Umbilical cord (tissue), 2 donors: ENCODE measurements around the genes TMPRSS12, CSRNP2 and POU6F1.

DNA sequence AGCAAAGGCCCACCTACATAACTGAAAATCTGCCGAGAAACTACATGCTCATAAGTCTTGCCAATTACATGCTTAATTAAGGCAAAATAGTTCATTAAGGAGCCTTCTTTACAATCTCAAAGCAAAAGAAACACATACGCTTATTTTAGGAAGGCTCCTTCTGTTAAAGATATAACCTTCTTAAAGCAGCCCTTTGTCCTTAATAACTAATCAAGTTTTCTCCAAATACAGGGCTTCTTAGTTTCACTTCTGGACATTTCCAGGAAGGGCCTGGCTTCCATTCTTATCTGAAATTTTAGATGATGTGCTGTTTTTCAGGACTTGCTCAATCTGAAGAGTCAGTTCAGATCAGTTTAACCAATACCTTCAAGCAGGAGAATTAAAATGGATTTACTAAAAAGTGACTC, 11.5 kb downstream of the LIMA1 start:
- RAMPAGE, long total RNA = no peak

- RAMPAGE, long total RNA = no peak
Observed at GRCh38 chr12:50456352-50456947, 48.3 kb upstream of the DIP2B start.

- RAMPAGE, long total RNA = no peak
Observed at GRCh38 chr12:50527027-50527482, 22.3 kb downstream of the DIP2B start.

DNA sequence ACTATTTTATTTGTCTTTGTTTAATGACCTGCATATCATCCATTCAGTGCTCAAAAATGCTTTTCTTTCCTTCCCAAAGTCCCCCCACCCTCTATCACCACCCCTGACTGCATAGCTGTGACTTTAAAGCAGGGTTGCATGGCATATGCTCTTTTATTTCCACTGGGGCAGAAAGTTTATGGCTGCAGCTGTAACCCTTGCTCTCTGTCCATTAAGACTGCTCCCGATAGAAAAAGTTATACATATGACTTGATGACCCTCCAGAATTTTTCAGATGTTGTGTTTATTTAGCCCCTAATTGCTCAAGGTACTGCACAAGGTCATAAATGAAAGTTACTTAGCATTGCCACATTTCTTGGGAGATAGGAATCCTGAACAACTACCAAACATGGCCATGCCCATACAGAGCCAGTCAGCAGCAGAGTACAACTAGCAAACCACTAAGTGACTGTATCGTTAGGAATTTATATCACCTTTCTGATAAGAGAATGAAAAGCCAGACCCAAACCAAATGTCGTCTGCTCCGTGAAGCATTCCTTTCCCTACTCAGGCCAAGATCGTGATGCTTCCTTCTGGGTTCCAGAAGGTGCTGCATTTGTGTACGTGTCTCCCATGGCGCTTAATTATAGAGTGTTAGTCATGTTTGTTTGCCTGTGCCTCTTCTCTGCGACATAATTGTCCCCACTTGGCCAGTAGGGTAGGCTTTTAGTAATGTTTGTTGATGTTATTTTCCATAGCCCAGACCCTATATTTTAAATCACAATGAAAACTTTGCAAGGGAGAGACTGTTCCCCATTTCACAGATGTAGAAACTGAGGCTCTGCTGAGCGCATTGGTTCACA, 114.4 kb downstream of the DIP2B start:
- RAMPAGE, long total RNA = no peak

DNA sequence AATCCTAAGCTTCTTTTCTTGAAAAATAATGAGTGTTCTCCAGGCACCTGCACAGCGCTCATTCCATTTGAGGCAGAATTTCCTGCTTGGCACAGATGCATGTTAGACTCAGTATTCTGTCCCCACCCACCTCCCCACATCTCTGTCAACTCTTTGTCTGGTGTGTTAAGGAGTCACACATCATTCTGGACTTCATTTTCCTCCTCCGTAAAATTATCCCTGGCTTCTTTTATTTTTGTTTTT, 104.2 kb upstream of the ATF1 start:
- RAMPAGE, long total RNA = no peak

GRCh38 chr12:50689188-50689839, 74.6 kb upstream of the ATF1 start:
- RAMPAGE, long total RNA = no peak

DNA sequence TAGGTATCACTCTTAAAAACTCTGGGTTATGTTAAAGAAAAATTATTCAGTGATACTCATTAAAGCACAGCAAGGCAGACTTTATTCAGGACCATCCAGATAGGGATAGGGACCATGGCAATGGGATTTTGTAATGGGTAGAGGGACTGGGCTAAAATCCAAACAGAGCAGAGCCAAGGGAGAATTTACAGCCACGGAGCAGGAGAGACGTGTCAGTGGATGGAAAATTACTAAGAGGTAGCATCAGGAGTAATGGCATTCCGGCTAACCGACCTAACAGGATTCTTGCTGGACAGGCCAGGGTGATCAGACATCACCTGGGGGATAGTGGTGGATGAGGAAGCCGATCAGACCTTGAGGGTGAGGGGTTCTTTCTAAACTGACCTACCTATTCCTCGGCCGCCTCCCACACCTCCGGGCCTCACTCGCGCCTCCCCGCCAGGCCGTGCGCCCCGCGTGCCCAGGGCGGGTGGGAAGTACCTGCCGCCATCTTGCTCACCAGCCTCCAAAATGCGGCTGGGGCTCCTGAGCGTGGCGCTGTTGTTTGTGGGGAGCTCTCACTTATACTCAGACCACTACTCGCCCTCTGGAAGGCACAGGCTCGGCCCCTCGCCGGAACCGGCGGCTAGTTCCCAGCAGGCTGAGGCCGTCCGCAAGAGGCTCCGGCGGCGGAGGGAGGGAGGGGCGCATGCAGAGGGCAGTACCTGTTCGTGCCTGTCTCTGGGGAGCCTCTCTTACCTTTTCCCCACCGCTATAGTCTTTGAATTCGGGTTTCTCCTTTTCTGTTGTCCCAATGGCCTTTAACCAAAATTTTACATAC, at the start of gene TMPRSS12:
Gene TMPRSS12 (plus strand): TSS at position 472 of the 820 bp plus-strand sequence.
- RAMPAGE, long total RNA = no peak

- RAMPAGE, long total RNA = no peak
Observed at GRCh38 chr12:50927438-50927770, 2.6 kb downstream of the METTL7A start.

- RAMPAGE, long total RNA = no peak
Observed at GRCh38 chr12:50937044-50937674, 12.3 kb downstream of the METTL7A start.

- RAMPAGE, long total RNA = no peak
Observed at GRCh38 chr12:51064051-51064823, 16.1 kb downstream of the LETMD1 start.

DNA sequence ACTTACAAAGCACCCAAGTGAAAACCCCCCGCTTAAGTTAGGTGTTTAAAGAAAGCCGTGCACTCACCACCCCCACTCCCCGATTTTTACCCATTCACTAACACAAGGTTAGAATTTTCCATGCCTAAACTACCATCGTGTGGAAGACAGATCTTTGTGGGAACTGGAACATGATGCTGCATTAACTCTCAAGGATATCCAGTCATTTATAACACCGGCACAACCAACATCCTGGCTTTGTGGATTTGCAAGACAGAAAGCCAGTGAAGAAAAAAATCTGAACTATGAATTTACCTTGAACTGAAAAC, 1.2 kb downstream of the CSRNP2 start:
- RAMPAGE, long total RNA = no peak

- RAMPAGE, long total RNA = no peak
Observed at GRCh38 chr12:51083503-51084029, at the start of gene CSRNP2. Gene CSRNP2 (minus strand): TSS chr12:51083596.

GRCh38 chr12:51195814-51196279, 22.0 kb downstream of the POU6F1 start:
- RAMPAGE, long total RNA = no peak

DNA sequence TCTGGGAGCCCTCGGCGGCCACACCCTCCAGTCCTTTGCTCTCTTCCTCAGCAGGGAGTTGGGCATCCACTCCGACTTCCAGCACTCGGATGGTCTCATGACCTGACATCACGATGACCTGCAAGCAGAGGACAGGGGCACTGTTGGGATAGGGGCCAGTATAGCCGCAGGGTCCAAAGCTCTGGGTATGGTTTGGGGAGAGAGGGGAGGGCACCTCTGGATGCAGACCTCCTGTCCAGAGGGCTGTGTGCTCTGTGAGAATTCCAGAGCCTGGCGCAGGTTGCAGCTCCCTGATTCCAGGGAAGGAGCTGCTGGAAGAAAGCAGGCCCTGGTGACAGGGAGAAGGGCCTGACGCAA, 13.6 kb downstream of the POU6F1 start:
- RAMPAGE, long total RNA = no peak

DNA sequence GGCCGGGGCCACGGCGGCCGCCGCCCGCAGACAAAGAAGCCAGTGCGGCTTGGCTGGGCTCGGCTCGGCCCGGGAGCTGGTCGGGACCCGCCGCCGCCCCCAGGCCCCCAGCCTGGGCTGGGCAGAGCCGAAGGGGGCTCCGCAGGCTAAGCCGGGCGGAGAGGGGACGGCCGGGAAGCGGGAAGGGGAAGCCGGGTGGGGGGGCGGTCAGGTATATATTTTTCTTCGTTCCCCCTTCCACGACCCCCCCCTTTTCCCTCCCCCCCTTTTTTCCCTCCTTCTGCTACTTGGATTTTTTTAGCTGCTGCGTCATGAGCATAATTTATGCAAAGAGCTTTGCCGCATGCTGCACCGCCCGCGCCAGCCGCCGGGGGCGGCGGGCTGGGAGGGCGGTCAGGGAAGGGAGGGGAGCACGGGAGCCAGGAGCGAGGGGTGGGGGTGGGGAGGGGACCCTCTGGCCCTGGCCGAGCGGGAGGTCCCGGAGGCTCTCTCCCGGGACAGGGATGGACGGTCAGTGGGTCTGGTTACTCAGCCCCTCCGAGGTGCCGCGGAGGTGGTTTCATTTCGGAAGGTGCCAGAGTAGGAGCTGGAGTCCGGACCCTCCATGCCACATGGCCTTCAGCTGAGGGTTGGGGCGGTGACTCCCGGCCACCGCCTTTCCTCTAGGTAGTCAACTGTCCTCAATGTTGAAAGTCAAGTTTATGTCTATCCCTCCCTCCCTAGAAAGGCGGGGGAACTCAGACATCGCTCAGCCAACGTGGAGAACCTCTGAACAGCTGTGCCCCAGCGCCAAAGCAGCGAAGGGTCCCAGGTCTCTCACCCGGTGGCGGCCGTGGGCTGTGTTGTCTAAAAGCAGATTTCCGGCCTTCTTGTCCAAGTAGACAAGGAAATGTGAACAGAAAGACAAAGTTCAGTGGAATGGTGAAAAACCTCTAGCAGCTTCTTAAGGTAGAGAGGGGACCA, at the start of gene POU6F1:
Gene POU6F1 (minus strand): TSS at position 328 of the 963 bp plus-strand sequence.
- RAMPAGE, long total RNA = no peak

GRCh38 chr12:51269303-51270020, 753 bp downstream of the SMAGP start:
- RAMPAGE, long total RNA = no peak

GRCh38 chr12:51318818-51319517, 5.0 kb downstream of the BIN2 start:
- RAMPAGE, long total RNA = no peak

DNA sequence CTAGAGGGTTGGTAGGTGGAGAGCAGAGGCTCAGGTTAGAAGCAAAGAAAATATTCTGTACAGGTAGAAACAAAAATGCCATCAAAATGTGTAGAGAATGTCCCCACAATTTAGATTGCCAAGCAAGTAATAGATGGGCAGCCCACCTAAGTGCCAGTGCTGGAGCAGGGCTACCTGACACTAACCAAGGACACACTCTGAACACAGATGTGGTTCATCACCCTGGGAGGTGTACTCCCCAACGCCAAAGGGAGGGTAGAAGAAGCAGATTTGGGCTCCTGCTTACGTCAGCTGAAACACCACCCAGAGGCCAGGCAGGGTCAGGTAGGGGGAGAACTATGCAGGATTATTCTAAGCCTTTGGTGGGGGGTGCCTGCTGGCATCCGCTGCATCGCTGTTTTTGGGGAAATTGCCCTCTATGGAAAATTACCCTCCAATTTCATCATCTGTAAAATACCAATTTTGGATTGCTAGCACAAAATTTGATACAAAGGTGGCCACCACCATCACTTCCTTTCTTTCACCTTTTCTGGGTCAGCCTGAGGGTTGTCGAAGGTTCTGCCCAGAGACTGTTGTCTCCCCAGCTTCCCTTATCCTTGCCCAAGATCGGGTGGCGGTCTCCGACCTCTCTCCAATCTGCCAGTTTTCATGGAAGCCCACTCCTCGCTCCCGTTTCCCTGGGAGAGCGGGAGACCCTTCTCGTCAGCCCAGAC, 614 bp downstream of the BIN2 start:
- RAMPAGE, long total RNA = no peak

DNA sequence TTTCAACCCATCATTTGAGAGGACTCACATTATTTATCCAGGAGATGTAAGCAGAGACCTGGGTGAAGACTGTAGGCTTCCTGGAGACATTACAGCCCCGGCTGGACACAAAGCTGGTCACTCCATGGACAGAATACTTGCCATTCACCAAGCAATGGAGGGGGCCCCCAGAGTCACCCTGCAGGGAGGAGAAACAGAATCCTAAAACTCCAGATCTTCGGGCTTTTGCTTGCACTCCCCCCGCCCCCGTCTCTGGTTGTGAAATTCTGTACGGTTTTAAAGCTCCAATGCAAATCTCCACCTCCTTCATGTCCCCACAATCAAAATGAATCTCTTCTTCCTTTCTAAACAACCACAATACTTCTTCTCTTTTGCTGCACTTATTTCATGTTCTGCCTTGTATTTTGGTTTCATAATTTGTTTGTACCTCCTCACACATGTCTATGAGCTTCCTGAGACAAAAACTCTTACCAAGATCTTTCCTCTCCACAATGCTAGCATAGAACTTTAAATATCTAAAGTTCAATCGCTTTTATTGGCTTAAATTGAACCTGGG, 5.8 kb upstream of the BIN2 start:
- RAMPAGE, long total RNA = no peak

- RAMPAGE, long total RNA = no peak
Observed at GRCh38 chr12:51386124-51386741, 5.0 kb downstream of the GALNT6 start.